Measurements from ENCODE around the gene HDAC7.

GRCh38 chr12:46268046-46268094 lies 973 bp downstream of the SLC38A1 start:
- RAMPAGE, long total RNA, result no peak
- RRBS, result 1% methylated on average over 3 of the region's 3 CpGs

- RAMPAGE, long total RNA, result no peak
- RRBS, result under 1% methylated on average over 7 of the region's 32 CpGs
These were observed 947 bp upstream of the SLC38A1 start for GRCh38 chr12:46269564-46270416.

DNA sequence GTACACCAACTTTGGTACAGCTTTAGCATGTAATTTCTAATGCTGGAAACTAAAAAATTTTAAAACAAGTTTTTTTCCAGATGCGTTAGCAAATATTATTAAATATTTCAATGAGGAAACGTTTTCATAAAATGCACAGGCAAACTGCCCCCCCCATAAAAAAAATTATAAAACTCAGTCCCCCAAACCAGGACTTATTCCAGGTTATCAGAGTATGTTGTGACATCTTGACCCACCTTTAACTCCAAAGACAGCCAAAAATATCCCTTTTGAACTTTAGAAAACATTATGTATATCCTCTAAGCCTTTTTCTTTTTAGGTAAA lies 7.1 kb downstream of the SLC38A2 start:
- RAMPAGE, long total RNA, result no peak
- RRBS, result no CpG with 5 or more reads among the region's 2 CpGs

DNA sequence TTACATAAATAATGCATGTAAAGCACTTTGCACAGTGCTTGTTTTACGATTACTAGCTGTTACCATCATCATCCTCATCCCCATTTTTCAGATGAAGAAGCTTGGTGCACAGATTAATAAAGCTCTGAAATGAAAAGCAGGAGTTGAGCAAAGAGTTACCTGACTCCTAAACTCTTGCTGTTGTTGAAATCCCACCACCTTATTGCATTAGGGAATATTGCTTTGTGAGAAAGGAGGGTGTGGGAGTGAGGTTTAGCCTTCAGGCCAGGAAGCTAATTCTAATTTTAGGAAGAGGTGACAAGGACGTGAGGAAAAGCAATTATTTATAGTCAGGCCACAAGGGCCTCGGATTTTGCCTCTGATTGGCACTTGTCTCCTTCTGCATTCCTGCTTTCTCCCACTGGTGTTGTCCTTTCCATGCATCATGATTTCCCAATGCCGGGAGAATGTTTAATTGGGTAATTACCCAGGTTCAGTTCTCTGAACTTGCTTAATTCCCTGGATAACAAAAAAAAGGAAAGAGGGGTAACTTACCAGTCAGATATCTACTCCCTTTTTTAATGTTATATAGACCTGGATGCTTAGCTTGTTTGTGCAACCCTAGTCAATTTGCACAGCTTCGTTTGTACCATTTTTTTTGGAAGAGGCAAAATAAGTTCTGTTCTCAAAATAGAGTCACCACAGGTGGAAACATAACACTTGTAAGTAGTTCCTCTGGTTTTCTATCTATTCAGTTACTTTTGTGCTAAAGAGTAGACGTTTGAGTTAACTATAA lies 38.0 kb upstream of the SLC38A2 start:
- RAMPAGE, long total RNA, result no peak
- RRBS, result no CpG with 5 or more reads among the region's 6 CpGs

DNA sequence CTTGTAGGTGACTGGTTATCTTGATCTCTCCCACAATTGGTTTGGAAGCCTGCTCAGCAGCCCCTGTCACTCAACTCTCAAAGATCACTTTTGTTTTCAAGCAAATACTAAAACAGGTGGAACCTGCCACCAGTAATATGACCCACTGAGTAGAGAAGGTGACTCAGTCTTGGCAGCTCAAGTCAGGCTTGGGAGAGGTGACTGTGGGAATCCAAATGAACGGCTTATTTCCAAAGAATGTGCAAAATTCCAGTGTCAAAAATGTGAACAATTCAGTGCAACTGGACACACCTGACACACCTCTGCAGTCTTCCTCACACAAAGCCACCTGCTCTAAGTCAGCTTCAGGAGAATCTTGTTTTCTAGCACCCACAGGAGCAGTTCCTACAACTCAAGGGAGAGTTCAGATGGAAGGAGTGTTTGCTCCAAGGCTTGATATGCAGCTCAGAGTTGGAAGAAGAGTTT lies 83.3 kb upstream of the SLC38A2 start:
- RAMPAGE, long total RNA, result no peak
- RRBS, result no CpG with 5 or more reads among the region's 1 CpG

DNA sequence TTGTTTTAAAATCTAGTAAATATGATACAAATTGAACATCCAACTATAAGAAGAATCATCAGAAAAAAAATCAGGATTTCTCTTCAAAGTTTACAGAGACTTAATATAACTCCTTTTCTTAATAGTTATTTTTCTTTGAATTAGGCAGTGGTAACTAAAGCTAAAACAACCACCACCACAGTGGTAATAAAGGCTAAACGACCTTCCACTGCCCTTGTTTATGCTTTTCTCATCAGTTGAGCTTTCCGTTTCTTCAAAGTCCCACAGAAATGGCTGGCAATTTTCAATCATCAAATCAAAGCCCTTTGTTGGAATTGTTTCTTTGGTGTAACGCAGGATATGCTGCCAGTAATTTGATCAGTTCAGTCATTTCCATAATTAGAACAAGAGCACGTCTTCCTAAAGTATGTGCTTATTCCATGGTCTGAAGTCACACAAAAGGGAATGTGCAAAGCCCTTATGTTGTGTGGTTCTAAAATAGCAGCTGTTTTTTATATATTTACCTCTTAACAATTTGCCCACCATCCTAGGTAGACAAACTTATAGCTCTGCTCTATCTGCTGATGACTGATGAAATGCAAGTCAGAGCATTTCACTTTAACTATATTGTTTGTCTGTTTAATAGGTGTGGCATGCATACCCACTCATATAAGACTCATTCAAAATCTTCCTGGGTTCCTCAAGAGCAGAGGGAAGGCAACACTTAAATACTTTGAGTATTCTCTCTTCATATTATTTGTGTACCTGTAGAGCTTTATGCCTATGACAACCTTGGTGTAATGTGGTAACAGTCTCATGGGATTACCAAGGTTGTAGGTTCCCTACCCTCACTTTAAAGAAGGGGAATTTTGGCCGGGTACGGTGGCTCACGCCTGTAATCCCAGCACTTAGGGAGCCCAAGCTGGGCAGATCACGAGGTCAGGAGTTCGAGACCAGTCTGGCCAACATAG lies 176.1 kb upstream of the SLC38A2 start:
- RAMPAGE, long total RNA, result no peak
- RRBS, result no CpG with 5 or more reads among the region's 9 CpGs

DNA sequence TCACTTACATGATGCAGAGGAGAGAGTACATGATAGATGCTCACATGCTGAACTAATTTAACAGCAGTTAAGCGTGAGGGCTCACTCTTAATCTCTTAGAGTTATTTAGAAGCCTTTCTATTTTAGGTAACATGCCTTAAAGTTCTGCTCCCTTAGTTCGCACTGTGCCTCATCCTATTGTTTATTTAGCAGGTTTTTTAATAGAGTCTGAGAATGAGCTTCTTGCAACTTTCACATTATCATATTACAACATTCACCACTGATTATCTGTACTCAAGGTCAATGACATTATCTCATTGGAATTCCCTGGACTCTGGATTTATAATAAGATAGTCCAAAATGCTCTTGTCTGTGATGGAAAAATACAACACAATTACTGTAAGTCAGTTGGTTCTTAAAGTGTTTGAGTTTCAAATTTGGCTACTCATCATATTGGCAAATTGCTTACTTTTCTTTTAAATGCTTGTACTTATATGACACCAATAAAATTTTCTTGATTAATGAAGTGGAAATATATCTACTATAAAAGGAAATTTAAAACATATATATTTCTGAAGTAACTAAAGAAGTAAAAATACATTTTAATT lies 183.6 kb upstream of the SLC38A2 start:
- RAMPAGE, long total RNA, result no peak
- RRBS, result no CpG with 5 or more reads among the region's 2 CpGs

GRCh38 chr12:46788094-46788617 lies 37.6 kb downstream of the SLC38A4 start:
- RAMPAGE, long total RNA, result no peak
- RRBS, result no CpG with 5 or more reads among the region's 4 CpGs

DNA sequence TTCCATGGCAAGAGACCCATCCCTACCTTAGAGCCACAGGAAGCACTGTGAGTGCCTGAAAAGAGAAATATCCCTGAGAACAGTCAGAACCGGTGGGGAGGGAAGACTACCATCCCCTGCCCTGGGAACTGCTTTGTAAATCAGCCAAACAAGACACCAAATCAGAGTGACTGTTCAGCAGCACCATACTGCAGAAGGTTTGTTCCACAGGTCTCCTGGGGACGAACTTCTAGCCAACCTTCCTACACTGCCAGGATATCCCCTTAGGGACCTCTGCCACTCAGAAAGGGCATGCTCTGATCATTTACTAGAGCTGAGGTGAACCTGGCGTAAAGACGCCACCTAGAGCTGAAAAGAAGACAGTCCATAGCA lies 227.9 kb upstream of the AMIGO2 start:
- RAMPAGE, long total RNA, result no peak
- RRBS, result no CpG with 5 or more reads among the region's 4 CpGs

GRCh38 chr12:47312922-47313469 lies 233.2 kb upstream of the AMIGO2 start:
- RAMPAGE, long total RNA, result no peak
- RRBS, result no CpG with 5 or more reads among the region's 3 CpGs

DNA sequence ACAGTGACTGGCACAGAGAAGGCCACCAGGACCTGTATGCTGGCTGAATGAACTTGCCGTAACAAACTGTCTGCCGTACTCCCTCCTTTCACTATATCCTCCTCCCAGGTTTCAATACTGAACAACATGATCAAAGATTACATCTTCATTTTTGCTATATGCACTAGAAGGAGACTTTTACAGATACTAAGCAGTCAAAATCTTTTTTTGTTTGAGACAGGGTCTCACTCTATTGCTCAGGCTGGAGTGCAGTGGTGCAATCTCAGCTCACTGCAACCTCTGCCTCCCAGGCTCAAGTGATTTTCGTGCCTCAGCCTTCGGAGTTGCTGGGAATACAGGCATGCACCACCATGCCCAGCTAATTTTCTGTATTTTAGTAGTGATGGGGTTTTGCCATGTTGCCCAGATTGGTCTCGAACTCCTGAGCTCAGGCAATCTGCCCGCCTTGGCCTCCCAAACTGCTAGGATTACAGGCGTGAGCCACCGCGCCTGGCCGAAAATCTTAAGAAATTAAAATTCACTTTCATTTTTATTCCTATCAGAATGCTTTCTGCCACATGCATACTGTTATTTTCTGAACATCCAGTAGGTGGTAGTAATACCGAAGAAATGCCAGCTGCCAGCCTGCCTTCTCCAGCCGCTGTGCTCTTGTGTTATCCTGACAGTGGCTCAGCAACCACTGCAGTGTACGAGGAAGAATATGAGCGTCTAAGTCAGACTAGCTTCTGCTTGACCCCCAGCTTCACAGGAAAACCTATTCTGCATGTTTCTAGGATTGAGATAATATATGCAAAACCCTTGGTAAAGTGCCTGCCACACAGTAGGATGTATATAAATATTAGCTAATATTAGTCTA lies 54.4 kb downstream of the RPAP3 start:
- RAMPAGE, long total RNA, result no peak
- RRBS, result no CpG with 5 or more reads among the region's 14 CpGs

- RAMPAGE, long total RNA, result no peak
- RRBS, result no CpG with 5 or more reads among the region's 5 CpGs
These were observed 2.2 kb upstream of the RPAP3 start for GRCh38 chr12:47707819-47708598.

- RAMPAGE, long total RNA, result no peak
- RRBS, result no CpG with 5 or more reads among the region's 2 CpGs
These were observed 4.6 kb upstream of the SLC48A1 start for GRCh38 chr12:47768344-47768961.

GRCh38 chr12:47777723-47778515 lies 4.9 kb downstream of the SLC48A1 start:
- RAMPAGE, long total RNA, result no peak
- RRBS, result no CpG with 5 or more reads among the region's 9 CpGs

- RAMPAGE, long total RNA, result no peak
- RRBS, result 1% methylated on average over 53 of the region's 86 CpGs
These were observed at the start of gene HDAC7 for GRCh38 chr12:47819631-47820398. Gene HDAC7 (minus strand): TSS chr12:47819903.

- RAMPAGE, long total RNA, result no peak
- RRBS, result no CpG with 5 or more reads among the region's 15 CpGs
These were observed 1.4 kb upstream of the HDAC7 start for GRCh38 chr12:47820956-47821661.

GRCh38 chr12:47846139-47847196 lies 26.8 kb upstream of the HDAC7 start:
- RAMPAGE, long total RNA, result no peak
- RRBS, result no CpG with 5 or more reads among the region's 18 CpGs

DNA sequence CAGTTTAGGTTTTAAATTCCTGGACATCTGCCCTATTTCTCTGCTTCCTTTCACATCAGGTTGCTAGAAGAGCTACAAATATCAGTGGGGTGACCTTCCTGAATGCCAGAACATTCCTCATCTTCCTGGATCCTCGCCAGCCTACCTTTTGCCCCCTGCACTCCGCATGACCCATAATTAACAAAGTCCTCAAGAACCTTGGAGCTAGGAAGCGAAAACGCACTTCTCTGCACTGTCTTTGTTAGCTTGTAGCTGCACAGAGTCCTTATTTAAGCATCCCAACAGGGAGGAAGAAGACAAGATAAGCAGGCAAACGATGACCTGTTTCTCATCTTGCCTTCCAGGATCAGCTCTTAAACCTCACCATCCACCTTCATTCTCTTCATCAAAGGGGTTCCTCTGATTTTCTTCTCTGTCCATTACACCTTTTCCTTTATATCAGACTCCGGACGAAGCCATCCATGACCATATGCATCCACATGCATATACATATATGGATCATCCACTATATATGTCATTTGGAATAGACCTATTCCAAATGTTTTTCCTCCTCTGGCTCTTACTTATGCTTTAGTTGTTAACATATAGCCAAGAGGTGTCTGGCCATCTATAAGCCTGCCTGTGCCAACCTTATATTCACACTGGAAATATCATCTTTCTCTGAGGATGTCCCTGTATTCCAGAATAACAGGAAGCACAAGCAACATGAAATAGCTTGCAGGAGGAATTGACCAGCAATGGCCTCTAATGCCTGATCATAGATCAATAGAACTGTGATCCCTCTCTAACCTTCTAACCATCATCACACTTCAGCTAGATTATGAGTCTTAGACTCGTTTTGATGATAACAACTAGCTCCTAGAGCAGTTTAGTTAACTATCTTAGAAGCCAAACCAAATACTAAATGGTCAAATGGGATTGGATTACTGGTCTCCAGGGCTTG lies 30.2 kb downstream of the VDR start:
- RAMPAGE, long total RNA, result no peak
- RRBS, result no CpG with 5 or more reads among the region's 8 CpGs

GRCh38 chr12:47905261-47905994 lies 634 bp upstream of the VDR start:
- RAMPAGE, long total RNA, result no peak
- RRBS, result 1% methylated on average over 12 of the region's 43 CpGs

GRCh38 chr12:48021674-48022409 lies 17.6 kb upstream of the COL2A1 start:
- RAMPAGE, long total RNA, result no peak
- RRBS, result 16% methylated on average over 2 of the region's 8 CpGs